ENCODE data around the genes RMND1 and VIP.

DNA sequence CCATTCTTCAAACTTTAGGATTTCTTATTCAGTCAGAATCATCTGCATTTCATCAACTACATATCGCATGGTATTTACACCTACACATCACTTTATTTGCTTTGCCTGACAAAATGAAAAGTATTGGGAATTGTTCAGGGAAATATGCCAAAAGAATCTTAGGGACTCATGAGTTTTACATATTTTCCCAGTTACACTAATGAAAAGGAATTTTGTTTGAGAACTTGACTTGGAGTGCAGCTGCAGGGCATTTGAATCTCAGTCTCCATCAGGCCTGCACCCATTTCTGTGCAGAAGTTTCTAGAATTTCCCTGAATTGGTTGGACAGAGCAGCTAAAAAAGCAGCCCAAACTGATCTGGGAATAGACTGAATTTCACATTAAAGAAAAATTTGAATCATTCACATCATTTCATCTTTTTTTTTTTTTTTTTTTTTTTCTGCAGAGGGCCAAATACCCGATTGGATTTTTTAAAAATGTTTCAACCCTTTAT, 65.4 kb downstream of the MTHFD1L start:
- RRBS = no CpG with 5 or more reads among the region's 2 CpGs

GRCh38 chr6:150980992-150981631, 115.6 kb downstream of the MTHFD1L start:
- RRBS = no CpG with 5 or more reads among the region's 12 CpGs

- RRBS = no CpG with 5 or more reads among the region's 8 CpGs
Observed at GRCh38 chr6:150987396-150988030, 122.0 kb downstream of the MTHFD1L start.

GRCh38 chr6:151054223-151054929, 185.4 kb upstream of the AKAP12 start:
- RRBS = no CpG with 5 or more reads among the region's 12 CpGs

GRCh38 chr6:151067723-151068780, 171.7 kb upstream of the AKAP12 start:
- RRBS = no CpG with 5 or more reads among the region's 14 CpGs

DNA sequence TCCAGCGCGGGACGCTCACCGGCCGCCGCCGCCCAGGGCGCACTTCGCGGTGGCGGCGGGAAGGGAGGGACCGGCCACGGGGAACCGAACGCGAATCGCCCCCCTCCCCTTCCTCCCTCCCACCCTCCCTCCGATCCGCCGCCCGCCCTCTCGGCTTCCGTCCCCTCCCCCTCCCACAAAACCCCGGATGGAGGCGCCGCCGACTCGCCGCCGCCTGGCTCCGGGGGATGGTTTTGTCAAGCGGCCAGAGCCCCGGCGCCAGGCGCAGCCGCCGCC, 518 bp downstream of the ZBTB2 start:
- RRBS = 3% methylated on average over 23 of the region's 38 CpGs

DNA sequence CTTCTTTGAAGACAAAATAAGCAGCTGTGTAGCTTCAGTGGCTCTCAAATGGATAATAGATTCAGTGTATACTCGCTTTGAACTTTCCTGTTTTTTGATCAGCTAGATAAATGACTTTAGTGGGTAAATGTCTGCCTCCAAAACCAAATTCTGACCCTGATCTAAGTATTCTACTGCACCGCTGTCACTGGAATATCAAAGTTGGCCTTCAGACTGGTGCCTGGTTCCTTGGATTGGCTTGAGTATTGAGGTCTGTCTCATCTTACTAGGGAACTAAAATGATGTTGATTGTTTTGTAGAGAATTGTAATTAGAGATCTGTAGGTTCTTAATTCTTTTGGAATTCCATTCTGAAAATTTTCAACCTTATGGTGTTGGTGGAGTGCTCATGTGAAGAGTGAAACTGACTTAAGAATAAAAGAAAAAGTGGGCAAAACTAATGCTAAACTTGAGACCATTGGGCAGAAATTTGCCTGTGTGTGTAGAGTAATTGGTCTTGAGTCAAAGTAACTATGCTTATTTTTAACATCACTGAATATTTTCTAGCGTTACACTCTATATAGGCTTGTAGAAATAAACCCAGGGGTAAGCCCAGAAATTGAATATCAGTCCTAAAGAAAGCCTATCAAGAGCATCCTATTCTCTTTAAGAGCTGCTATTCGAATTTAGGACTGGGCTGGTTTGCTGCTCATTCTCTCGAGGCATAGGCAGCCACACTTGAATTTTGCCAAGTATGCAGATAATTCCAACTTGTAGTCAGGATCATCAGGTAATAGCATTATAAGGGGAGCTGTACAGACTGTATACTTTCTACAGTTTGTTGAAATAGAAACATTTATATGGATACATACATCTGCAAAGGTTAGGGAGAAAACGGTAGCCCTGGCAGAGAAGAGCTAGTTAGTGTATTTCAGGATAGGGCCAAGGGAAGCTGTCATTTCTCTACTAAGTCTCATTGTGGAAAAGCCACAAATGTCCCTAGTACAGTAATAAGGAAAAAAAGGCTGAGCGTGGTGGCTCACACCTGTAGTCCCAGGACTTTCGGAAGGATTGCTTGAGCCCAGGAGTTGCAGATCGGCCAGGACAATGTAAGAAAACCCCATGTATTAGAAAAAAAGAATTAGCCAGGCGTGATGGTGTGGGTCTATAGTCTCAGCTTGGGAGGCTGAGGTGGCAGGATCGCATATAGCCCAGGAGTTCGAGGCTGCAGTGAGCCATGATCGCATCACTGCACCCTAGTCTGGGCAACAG, 1.9 kb upstream of the ZBTB2 start:
- RRBS = no CpG with 5 or more reads among the region's 13 CpGs

- RRBS = 0% methylated on average over 3 of the region's 36 CpGs
Observed at GRCh38 chr6:151451598-151452212, at the start of gene RMND1. Gene RMND1, minus strand, starts transcription at chr6:151452126.

- RRBS = no CpG with 5 or more reads among the region's 3 CpGs
Observed at GRCh38 chr6:151609622-151609989, 115.8 kb downstream of the CCDC170 start.

GRCh38 chr6:151689791-151690158, 117.7 kb upstream of the ESR1 start:
- RRBS = no CpG with 5 or more reads among the region's 4 CpGs

DNA sequence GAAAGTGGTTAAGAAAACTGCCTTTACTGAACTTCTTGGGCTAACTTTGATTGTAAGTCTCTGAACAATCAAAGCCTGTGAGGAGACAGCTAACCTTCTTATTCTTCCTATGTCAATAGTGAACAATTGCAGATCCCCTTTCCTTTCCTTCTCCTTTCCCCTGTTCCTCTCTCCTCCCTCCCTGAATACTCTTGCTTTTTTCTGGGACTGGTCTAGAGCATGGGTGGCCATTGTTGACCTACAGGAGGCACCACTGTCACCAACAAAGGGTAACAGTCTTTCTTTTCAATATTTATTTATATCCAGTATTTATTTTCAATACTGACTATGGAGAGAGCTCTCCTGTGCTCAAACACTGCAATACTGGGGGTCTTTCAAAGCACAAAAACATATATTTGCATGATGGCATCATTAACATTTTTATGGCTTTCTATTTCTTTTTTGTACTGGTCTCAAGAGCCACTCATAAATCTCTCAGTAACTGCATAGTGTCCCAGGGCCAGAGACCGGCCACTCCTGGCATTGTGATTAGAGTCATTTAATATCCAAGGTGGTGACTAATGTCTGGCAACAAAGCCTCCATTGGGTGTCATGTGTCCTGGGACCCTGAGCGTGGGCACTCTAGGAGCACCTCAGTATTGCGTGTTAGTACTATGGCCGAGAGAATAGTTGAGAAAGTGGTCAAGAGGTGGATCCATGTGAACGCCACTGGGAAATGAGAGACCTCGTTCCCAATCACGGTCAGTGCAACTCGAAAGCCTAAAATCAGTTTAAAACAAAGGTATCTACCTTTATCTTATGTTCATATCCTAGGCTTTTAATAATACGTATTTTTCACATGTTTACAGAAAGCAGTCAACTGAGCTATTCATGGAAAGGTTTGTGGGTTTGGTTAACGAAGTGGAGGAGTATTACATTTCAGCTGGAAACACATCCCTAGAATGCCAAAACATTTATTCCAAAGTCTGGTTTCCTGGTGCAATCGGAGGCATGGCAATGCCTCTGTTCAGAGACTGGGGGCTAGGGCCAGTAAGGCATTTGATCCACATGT, 2.9 kb upstream of the ESR1 start:
- RRBS = no CpG with 5 or more reads among the region's 11 CpGs

DNA sequence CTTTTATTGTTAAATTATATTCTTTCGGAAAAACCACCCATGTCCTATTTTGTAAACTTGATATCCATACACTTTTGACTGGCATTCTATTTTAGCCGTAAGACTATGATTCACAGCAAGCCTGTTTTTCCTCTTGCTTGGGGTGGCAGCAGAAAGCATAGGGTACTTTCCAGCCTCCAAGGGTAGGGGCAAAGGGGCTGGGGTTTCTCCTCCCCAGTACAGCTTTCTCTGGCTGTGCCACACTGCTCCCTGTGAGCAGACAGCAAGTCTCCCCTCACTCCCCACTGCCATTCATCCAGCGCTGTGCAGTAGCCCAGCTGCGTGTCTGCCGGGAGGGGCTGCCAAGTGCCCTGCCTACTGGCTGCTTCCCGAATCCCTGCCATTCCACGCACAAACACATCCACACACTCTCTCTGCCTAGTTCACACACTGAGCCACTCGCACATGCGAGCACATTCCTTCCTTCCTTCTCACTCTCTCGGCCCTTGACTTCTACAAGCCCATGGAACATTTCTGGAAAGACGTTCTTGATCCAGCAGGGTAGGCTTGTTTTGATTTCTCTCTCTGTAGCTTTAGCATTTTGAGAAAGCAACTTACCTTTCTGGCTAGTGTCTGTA, 2.1 kb upstream of the ESR1 start:
- RRBS = no CpG with 5 or more reads among the region's 11 CpGs

DNA sequence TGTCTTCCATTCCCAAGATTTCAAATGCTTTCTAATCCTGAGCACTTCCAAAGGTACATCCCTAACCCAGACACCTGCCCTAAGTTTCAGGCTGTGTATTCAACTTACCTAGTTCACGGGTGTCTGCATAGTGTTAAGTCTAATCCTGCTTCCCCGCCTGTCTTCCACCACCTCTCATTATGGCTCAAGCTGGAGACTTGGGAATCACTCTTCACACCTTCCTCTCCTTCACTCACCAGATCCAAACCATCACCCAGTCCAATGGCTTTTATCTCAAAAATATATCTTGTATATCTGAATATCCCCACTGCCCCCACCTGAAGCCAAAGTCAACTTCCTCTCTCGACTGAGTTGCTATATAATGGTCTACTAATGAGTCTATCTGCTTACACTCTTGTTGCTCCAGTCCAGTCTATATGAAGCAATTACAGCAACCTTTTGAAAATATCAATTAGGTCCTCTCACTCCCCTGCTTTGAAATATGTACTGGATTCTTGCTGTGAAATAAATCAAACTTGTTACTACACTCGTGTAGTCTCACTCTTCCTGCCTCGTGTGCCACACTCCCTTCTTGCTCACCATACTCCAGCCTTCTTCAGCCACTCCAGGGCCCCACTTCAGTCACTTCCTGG, 352.1 kb downstream of the SYNE1 start:
- RRBS = no CpG with 5 or more reads among the region's 5 CpGs

DNA sequence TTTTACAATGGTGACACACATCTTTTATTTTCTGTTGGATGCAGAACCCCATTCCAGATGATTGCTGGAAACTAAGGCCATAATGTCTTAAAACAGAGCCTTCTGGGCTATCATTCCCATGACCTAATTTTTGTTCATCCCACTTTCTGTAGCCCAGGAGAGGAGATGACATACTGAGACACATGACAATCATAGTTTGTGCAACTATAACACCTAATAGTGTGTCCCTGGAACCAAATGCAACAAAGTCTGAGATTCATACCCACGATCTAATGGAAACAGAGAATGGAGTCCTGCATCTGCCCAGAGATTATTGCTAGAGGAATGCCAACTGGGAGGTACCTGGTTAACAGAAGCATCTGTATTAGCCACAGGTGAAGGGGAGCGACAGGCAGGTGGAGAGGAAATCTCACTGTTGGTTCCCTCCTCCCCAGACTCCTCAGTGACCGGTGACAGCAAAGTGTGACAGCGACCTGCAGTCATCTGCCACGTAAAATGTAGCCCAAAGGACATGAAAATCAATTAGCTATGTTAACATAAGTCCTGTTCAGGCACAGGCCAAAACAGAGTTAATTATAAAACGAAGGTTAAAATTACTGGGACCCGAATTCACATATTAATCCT, 336.8 kb downstream of the SYNE1 start:
- RRBS = no CpG with 5 or more reads among the region's 7 CpGs

DNA sequence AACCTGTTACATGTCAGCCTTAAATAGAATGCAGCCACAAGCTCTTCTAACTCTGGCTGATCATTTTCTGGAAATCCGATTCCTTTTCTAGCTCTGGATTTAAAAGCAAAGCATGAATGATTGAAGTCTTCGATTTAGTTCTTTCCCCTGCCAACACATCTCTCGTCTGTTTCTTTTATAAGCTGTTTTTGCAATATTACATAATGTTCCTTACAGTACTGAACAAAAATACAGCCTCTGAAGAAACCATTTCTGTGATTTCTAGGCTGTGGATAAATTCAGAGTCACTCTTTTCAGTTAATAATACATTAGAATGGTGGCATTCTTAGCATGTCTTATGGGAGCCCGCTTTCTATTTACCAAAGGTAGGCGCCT, 165.3 kb downstream of the SYNE1 start:
- RRBS = no CpG with 5 or more reads among the region's 5 CpGs

- RRBS = no CpG with 5 or more reads among the region's 2 CpGs
Observed at GRCh38 chr6:152565920-152566305, 71.2 kb downstream of the SYNE1 start.

GRCh38 chr6:152682589-152683551, 14.8 kb upstream of the MYCT1 start:
- RRBS = no CpG with 5 or more reads among the region's 14 CpGs

- RRBS = no CpG with 5 or more reads among the region's 1 CpG
Observed at GRCh38 chr6:152698527-152699040, 887 bp downstream of the MYCT1 start.

DNA sequence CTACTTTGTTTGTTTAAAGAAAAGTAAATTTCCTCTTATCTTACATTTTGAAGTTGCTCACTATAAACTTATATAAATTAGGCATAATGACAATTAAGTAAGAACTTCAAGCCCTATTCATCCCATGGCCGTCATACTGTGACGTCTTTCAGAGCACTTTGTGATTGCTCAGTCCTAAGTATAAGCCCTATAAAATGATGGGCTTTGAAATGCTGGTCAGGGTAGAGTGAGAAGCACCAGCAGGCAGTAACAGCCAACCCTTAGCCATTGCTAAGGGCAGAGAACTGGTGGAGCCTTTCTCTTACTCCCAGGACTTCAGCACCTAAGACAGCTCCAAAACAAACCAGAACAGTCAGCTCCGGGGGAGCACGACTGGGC, at the start of gene VIP:
TSS of gene VIP (plus strand) at position 219 of the 378 bp plus-strand sequence.
- RRBS = no CpG with 5 or more reads among the region's 4 CpGs

DNA sequence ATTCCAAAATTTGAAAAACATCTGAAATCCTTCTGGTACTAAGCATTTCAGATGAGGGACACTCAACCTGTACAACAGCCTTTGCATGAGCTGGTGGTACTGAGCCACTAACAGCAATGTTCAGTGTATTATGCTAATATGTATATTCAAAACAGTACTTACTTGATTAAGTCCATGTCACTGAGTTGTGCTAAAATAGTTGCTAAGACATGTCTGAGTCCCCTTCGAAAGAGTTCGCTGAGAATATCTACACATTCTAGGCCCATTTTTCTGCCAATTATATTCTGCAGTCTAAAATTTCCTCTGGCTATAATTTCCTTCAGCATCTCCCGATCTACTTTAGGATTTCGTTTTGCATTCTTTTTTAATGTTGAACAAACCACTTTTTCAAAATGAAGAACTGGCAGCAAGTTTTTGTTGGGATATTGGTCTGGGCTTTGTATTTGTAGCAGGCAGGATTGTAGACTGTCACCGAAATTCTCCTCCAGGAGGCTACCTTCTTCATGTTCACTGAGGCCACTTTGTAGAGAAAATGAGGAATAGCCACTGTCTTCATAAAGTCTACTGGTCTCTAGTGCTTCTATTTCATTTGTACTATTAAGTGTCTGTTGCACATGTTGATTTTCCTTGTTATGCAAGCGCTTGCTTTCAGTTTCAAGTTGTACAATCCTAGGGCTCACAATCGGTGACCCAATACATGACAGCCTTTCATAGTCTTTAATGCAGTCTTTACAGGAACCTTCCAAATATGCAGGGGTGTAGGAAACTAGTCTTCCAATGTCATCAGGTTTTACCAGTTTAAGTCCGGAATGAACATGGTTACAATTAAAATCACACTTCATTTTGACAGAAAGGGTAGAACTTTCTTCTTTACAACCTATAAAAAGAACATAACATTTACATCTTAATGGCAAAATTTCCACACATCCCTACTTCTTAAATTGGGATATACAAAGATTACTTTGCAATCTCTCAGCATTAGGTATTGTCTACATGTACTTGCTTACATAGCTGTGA, 7.8 kb downstream of the FBXO5 start:
- RRBS = no CpG with 5 or more reads among the region's 8 CpGs